Natural killer cell (primary cell): ENCODE measurements around the gene XPC.

DNA sequence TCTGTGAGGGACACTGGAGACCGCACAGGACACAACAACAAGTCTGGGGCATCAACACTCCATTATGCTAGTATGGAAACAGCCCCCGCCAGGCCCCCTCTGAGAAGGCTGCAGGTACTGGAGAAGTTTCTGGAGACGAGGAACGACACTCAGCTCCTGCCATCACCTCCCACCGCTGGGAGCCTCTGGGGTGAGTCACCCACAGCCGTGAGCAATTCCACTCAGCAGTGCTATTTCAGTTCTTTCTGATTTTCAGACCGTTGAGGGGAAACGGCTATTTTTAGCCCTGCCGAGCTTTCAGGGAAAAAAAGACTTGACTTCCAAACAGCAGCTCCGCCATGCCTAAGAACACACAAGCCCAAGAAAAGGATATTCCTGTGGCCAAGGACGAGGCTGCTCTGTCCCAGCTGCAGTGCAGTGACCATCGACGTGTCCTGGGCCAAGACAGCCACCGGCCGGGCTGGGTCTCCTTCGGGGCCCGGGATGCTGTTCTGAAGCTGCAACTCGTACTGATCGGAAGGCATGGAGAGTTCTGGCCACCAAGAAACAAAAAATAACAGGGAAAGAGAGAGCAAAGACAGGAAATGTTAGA, 40.8 kb downstream of the NUP210 start:
- PRO-cap, result no peak

DNA sequence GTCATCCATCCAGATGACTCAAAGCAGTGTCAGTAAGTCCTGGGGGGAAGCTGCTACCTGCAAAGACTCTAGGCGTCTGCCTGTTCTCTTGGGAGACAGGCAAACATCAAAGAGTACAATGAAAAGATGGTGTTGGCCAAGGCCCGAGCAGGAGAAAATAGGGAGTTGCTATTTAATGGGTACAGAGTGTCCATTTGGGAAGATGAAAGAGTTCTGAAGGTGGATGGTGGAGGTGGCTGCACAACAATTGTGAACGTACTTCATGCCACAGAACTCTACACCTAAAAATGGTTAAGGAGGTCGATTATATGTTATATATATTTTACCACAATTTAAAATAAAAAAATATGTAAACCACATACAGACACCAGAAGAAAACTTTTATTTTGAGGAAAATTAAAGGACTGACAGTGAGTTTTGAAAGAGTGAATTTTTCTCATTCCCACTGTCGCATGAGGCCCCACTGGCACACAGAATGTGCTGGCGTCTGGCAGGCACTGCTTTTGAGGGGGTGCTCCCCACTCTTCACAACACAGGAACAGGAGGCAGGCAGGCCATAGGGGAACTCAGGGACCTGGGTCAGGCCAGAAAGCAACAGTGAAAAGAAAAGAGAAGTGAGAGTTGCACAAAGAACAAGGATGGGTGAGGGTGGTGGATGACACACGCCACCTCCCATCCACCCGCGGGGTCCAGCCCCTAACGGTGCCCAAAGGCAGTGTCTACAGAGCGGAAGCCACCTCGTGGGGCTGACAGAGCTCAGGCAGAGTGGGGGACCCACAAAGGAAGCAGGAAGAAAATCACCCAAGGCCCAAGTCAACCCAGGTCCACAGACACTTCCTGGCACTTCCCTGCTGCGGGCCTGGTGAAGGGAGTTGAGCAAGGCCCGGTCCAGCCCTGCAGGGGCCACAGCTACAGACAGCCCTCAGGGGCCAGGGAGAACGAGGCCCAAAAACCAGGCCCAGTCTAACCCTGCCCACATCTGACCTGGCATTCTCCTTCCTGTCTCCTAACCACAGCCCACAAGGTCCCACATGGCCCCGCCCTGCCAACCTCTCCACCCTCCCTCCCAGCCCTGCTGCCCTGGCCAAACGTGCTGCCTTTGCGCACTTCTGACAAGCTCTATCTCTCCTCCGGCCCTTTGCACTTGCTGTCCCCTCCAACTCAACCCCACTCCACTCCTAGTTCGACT, 6.2 kb downstream of the NUP210 start:
- PRO-cap, result bidirectional peak, plus-strand start at position 763 of the sequence, minus-strand start at position 604 of the sequence; bidirectional peak, plus-strand start at position 1,087 of the sequence, minus-strand start at position 976 of the sequence

GRCh38 chr3:13418972-13419098, 1.3 kb downstream of the NUP210 start:
- PRO-cap, result no peak

GRCh38 chr3:13530628-13531002, 18.3 kb upstream of the FBLN2 start:
- PRO-cap, result no peak

DNA sequence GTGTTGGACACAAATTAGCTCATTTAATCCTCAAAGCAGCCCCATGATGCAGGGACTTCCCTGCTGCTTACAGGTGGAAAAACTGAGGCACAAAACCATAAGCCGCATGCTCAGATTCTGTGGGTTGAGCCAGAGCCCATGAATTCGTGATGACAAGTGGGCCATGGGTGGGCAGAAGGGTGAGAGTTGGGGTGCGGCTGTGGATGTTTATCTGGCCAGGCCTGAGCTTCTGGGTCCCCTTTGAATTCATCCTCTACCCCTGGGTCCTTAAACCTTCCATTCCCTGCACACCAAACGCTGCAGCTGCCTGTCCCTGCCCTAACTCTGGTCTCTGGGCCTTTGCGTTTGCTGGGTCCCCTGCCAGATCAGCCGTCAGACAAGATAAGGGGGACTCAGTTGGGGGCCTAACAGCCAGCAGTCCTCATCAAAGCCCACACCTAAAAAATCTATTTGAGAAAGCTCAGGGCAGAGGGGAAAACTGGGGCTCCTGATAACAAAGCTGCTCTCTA, 26.3 kb downstream of the FBLN2 start:
- PRO-cap, result no peak

- PRO-cap, result no peak
These were observed 13.8 kb downstream of the WNT7A start for GRCh38 chr3:13866150-13866435.

GRCh38 chr3:13866793-13867129, 13.1 kb downstream of the WNT7A start:
- PRO-cap, result no peak

- PRO-cap, result bidirectional peak, plus-strand start at chr3:13895610, minus-strand start at chr3:13895353; bidirectional peak, plus-strand start at chr3:13895791, minus-strand start at chr3:13895802
These were observed 15.7 kb upstream of the WNT7A start for GRCh38 chr3:13895208-13896405.

DNA sequence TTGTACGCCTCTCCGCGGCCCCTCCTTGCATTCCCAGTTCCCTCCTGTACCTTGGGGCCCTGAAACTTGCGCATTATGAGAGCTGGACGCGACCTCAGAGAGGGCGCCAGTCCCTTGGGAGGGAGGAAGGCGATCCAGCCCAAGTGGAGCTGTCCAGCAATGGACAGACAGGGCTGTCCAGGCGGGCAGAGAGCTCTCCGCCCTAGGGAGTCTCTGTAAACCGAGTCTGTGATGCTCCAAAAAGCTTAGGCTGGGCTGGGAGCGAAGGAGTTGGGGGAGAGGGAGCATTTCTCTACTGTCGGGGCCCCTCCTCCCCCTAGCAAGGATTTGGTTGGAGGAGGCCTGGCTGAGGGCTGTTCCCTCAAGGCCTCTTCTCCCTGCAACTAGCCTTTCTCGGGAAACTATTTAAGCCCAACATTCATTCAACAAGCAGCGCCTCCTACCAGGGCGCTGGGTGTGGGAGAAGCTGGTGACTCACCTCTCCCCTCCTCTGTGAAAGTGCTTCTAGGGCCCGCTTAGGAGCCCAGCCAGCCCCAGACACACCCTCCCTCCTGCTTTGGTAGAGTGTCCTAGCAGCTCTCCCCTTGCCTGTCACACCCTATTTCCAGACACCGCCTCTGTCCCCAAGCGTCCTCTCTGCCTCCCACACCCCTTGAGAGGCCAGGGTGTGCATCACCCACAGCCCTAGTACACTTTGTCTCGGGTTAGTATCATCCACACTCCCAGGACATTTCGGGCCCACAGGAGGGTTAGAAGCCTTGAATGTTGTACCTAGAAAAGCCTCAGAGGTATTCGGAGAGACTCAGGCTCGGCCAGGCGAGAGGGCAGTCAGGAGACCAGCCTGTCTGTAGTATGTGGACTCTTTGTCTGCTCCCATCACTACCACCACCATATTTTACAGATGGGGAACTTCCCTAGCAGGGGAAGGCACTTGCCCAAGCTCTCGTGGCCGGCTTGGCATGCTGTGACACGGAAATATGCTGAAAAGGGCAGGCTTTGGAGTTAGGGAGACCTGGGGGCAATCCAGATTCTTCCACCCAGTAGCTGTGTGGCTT, 958 bp downstream of the TMEM43 start:
- PRO-cap, result unidirectional peak, minus-strand start at position 385 of the sequence

DNA sequence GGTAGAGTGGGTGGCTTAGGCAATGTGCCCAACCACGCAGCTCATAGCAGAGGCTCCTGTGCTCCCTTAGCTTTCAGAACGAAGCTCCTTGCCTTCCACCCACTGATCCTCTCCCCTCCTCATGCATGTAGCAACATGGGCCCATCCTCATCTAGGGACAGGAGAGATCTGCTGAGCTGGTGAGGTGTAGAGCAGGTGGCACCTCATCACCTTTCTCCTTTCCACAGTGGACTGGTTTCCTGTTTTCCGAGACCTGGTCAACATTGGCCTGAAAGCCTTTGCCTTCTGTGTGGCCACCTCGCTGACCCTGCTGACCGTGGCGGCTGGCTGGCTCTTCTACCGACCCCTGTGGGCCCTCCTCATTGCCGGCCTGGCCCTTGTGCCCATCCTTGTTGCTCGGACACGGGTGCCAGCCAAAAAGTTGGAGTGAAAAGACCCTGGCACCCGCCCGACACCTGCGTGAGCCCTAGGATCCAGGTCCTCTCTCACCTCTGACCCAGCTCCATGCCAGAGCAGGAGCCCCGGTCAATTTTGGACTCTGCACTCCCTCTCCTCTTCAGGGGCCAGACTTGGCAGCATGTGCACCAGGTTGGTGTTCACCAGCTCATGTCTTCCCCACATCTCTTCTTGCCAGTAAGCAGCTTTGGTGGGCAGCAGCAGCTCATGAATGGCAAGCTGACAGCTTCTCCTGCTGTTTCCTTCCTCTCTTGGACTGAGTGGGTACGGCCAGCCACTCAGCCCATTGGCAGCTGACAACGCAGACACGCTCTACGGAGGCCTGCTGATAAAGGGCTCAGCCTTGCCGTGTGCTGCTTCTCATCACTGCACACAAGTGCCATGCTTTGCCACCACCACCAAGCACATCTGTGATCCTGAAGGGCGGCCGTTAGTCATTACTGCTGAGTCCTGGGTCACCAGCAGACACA, 16.8 kb downstream of the TMEM43 start:
- PRO-cap, result bidirectional peak, plus-strand start at position 893 of the sequence, minus-strand start at position 669 of the sequence

GRCh38 chr3:14178008-14178993, at the start of gene XPC:
TSS of gene XPC (minus strand) at chr3:14178601.
- PRO-cap, result unidirectional peak, minus-strand start at chr3:14178388; bidirectional peak, plus-strand start at chr3:14178837, minus-strand start at chr3:14178601

DNA sequence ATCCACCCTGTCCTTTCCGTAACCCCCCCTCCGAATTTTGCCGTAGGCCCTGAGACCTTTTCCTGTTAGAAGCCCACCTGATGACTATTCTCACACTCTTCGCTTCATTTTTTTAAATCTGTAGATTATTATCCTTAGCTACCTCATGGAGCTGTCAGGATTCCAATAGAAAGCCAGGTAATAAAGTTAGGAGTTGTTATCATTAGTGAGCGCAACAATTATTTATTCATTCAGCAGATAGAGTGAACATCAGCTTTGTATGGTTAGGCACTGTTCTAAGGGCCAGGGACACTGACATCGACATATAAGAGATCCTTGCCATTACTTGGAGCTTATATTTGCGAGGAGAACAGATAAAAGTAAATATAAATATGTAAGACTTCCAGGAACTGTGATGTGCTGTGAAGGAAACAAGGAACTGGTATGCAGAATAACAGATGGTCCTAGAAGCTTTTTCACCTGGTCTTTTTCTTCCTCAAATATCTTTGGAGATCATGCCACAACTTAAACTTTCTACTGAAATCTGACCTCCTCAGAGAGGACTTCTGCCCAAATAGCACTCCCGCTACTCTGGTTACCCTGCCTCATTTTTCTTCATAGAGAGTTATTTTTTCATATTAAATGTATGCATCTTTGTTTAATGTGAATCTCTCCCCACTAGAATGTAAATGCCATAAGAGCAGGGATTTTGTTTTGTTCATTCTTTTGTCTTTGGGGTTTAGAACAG, 540 bp downstream of the LSM3 start:
- PRO-cap, result no peak

- PRO-cap, result no peak
These were observed 22.6 kb upstream of the SLC6A6 start for GRCh38 chr3:14379866-14380105.

GRCh38 chr3:14433024-14433629, 30.7 kb downstream of the SLC6A6 start:
- PRO-cap, result no peak

GRCh38 chr3:14471681-14472633, 68.2 kb downstream of the GRIP2 start:
- PRO-cap, result no peak

DNA sequence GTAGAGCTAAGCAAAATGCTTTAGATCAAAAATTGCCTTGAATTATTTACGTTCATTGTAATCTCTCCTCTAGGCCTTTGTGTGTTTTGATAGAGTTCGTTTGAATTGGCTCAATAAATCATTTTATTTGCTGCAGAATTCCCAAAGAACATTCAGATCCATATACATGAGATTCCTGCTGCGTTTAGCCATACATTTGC, 234 bp upstream of the C3orf20 start:
- PRO-cap, result no peak

GRCh38 chr3:14841878-14842353, 23.2 kb downstream of the FGD5 start:
- PRO-cap, result no peak

GRCh38 chr3:14879056-14879824, 60.5 kb downstream of the FGD5 start:
- PRO-cap, result no peak

DNA sequence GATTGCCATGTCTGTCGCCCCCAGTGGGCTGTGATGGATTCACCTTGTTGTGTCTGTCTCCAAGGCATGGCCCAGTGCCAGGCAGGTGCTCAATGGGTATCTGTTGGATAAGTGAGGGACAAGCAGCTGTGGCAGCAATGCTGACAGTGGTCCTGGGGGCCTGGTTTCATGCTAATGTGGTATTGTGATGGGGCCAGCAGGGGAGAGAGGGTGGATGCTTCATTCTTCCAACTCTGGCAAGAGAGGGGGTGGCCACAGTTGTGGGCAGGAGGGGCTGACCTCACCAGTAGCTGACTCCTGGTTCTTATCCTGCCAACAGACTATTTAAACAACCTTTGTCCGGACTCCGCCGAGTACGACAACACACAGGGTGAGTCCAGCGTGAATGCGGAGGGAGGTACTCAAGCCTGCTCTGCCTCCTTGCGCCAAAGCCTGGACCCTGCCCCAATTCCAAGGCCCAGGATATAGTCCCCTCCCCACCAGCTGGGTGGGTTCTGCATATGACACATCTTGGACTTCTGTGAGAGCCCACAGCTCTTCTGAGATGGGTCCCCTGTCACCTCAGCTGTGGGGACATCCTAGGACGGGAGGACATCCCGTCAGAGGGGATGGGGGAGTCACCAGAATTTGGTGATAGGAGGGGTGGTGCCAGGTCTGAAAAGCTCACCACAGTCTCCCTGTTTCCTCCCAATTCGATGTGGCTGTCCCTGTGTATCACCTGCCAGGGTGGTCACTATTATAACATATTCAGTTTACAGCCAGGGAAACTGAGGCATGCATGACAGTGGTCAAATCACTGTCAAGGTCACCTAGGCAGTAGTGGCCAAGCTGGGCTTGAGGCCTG, 47.1 kb upstream of the NR2C2 start:
- PRO-cap, result no peak

- PRO-cap, result no peak
These were observed 11.8 kb upstream of the NR2C2 start for GRCh38 chr3:14935471-14936119.